Prostate gland (tissue), 2 donors: ENCODE measurements around the gene IL26.

- PRO-cap: no peak
- RAMPAGE, long total RNA, 2 experiments: no peak in any of the 2 experiments
These were observed 53.8 kb downstream of the CAND1 start for GRCh38 chr12:67322761-67323554.

DNA sequence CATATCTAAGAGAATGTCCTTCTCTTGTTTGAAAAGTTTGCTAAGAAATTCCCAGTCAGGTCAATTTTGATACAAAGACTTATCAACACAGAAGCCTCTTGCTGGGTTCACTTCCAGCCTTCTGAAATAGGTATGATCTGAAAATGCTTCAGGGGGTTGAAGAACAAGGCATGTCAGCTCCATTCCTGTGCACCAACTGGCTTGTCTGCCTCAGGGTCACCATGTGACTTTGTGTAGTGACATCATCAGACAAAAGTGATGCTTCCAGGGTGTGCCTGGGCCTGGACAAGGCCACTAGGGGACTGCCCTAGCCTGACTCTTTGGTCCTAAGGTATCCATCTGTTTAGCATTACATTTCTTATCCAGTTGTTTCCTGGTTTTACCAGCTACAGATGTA lies 155.6 kb downstream of the CAND1 start:
- PRO-cap: no peak
- RAMPAGE, long total RNA, 2 experiments: no peak in any of the 2 experiments

GRCh38 chr12:67434361-67435480 lies 165.6 kb downstream of the CAND1 start:
- PRO-cap: no peak
- RAMPAGE, long total RNA, 2 experiments: no peak in any of the 2 experiments

- PRO-cap: bidirectional peak, plus-strand start at chr12:67648081, minus-strand start at chr12:67647945
- RAMPAGE, long total RNA, 2 experiments: no peak in any of the 2 experiments
These were observed 738 bp upstream of the DYRK2 start for GRCh38 chr12:67647853-67648161.

- PRO-cap: no peak
- RAMPAGE, long total RNA, 2 experiments: no peak in any of the 2 experiments
These were observed 57.3 kb downstream of the DYRK2 start for GRCh38 chr12:67705842-67706237.

DNA sequence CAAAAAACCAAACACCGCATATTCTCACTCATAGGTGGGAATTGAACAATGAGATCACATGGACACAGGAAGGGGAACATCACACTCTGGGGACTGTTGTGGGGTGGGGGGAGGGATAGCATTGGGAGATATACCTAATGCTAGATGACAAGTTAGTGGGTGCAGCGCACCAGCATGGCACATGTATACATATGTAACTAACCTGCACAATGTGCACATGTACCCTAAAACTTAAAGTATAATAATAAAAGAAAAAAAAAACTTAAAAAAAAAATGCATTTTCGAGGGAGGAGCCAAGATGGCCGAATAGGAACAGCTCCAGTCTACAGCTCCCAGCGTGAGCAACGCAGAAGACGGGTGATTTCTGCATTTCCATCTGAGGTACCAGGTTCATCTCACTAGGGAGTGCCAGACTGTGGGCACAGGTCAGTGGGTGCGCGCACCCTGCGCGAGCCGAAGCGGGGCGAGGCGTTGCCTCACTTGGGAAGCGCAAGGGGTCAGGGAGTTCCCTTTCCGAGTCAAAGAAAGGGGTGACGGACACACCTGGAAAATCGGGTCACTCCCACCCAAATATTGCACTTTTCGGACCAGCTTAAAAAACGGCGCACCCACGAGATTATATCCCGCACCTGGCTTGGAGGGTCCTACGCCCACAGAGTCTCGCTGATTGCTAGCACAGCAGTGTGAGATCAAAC lies 251.5 kb downstream of the DYRK2 start:
- PRO-cap: no peak
- RAMPAGE, long total RNA, 2 experiments: no peak in any of the 2 experiments

- PRO-cap: no peak
- RAMPAGE, long total RNA, 2 experiments: no peak in any of the 2 experiments
These were observed 170.3 kb downstream of the IFNG start for GRCh38 chr12:67989207-67989749.

DNA sequence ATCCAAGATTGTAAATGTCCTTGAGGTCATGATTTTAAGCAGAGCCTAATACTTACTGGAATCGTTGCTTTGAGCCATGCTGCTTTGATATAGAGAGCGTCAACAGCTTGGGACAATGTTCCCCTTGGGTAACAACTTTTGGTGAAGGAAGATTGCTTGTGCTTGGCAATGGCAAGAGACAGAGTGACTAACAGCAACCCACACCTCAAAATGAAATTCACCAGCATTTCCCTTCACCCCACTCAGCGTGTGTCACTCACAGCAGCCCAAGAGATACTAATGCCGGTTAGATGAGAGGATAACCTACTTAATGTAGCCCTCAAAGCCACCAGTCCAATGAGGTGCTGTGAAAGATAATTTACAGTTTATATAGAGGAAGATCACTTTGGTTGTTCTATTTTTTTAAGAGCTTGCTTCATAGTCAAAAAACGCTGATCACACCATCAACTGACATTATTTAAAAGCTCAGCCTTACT lies at the start of gene IL26:
Gene IL26 (minus strand): TSS at position 281 of the 476 bp plus-strand sequence.
- PRO-cap: no peak
- RAMPAGE, long total RNA, 2 experiments: no peak in any of the 2 experiments

DNA sequence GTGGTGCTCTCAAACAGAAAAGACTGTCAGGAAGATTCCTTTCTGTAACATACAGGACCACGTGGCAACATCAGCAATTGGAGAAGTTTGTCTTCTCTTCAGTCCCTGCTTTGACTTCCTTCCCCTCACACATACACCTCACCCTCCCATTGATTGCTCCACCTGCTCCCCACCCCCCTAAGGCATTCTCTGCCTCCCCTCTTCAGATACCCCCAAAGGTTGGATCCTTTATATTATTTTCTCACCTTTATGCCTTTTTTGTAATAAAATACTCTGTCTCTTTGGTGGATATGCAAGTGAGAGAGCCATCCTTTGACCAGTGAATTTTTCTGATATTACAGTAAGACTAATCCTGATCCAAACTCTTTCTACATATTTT lies 36.3 kb upstream of the MDM1 start:
- PRO-cap: no peak
- RAMPAGE, long total RNA, 2 experiments: no peak in any of the 2 experiments

DNA sequence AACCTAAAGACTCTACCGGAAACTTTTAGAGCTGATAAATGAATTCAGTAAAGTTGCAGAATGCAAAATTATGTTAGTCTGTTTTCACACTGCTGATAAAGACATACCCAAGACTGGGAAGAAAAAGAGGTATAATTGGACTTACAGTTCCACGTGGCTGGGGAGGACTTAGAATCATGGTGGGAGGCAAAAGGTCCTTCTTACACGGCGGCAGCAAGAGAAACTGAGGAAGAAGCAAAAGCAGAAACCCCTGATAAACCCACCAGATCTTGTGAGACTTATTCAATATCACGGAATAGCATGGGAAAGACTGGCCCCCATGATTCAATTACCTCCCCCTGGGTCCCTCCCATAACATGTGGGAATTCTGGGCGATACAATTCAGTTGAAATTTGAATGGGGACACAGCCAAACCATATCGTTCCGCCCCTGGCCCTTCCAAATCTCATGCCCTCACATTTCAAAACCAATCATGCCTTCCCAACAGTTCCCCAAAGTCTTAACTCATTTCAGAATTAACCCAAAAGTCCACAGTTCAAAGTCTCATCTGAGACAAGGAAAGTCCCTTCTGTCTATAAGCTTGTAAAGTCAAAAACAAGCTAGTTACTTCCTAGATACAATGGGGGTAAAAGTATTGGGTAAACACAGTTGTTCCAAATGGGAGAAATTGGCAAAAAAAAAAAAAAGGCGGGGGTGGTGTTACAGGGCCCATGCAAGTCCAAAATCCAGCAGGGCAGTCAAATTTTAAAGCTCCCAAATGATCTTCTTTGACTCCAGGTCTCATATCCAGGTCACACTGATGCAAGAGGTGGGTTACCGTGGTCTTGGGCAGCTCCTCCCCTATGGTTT lies 110.0 kb upstream of the MDM1 start:
- PRO-cap: no peak
- RAMPAGE, long total RNA, 2 experiments: no peak in any of the 2 experiments

DNA sequence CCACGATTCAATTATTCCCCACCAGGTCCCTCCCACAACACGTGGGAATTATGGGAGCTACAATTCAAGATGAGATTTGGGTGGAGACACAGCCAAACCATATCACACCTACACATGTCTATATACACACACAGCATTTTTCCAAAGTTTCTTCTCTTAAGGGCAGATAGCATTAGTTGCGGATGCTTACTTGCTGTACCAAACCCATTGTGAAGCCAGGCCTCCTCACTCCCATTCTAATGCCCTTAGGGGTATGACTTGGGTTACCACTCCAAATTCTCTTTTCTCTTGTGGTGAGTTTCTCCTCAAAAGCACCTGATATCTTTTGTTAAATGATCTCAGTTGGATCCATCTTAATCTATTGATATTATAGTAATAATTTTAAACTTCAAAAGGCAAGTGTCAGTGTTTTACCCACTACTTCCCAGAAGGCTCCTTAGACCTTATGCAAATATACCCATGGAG lies 104.0 kb upstream of the RAP1B start:
- PRO-cap: no peak
- RAMPAGE, long total RNA, 2 experiments: no peak in any of the 2 experiments

DNA sequence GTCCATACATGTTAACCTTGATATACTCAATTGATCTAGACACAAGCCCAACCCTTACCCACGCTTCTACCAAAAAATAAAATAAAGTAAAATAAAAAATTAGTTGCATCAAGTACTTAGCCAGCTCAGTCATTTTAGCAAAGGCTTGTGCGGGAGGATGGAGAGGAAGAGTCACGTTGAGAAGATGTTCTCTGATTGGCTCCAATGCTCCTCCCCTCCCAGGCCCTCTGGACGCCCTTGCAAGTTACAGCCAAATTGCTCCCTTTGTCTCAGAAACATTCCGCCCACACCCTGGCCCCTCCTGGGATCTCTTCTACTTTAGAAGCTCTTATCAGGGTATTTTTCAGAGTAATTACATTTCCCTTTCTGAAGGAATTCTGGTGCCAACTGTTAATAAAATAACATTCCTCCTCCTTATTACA lies 72.0 kb upstream of the RAP1B start:
- PRO-cap: no peak
- RAMPAGE, long total RNA, 2 experiments: no peak in any of the 2 experiments

- PRO-cap: no peak
- RAMPAGE, long total RNA, 2 experiments: no peak in any of the 2 experiments
These were observed 50.6 kb upstream of the RAP1B start for GRCh38 chr12:68559879-68560801.

- PRO-cap: no peak
- RAMPAGE, long total RNA, 2 experiments: no peak in any of the 2 experiments
These were observed 10.7 kb downstream of the RAP1B start for GRCh38 chr12:68621206-68621962.

GRCh38 chr12:68804256-68805493 lies 3.3 kb upstream of the MDM2 start:
- PRO-cap: no peak
- RAMPAGE, long total RNA, 2 experiments: no peak in any of the 2 experiments

DNA sequence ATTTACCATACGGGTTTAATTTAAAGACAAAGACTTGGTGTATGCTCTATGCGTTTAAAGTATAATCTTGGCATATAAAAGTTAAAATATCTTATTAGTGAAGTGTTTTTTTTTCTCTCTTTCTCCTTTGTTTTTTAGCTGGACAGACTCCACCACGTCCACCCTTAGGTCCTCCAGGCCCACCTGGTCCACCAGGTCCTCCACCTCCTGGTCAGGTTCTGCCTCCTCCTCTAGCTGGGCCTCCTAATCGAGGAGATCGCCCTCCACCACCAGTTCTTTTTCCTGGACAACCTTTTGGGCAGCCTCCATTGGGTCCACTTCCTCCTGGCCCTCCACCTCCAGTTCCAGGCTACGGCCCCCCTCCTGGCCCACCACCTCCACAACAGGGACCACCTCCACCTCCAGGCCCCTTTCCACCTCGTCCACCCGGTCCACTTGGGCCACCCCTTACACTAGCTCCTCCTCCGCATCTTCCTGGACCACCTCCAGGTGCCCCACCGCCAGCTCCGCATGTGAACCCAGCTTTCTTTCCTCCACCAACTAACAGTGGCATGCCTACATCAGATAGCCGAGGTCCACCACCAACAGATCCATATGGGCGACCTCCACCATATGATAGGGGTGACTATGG lies 19.2 kb downstream of the CPSF6 start:
- PRO-cap: no peak
- RAMPAGE, long total RNA, 2 experiments: no peak in any of the 2 experiments

GRCh38 chr12:69262128-69262907 lies 22.9 kb downstream of the CPSF6 start:
- PRO-cap: no peak
- RAMPAGE, long total RNA, 2 experiments: no peak in any of the 2 experiments

DNA sequence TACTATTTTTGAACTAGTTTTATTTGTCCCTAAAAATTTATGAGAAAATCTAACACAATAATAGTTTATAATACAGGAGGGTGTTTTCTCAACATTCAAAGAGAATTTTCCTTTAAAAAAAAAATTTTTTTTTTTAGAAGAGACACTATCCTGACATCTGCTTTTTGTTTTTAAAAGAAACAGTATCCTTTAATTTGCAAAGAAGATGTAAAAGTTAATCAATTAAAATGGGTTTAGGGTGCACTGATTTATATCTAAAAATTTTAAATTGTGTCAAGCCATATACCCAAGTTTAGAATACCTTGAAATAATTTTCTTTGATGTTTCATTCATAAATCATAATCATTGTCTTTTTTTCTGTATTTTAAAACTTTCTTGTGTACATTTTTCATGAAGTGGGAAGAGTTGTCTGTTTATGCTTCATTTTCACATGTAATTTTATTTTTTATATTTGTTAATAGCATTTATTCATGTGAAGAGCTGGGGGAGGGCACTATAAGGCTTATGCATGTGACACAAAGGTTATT lies 23.7 kb downstream of the CPSF6 start:
- PRO-cap: no peak
- RAMPAGE, long total RNA, 2 experiments: no peak in any of the 2 experiments

DNA sequence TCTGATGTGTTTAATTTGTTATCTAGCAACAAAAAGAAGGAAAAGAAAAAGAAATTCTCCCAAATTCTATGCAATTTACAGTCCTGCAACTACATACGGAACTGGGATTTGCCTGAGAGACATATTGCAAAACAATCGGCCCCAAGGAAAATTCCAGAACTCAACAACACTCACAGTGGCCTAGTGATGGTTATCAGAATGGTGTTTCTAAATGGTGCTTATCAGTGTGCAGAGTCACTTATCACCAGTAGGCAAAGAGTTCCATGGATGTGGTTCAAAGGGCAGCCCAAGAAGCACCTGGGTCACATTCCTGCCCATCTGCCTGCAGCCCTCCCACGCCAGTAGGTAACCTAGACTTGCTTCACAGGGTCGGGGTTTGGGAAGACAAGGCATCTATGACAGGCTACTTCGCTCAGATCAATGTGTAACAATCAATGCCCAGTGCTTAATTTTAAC lies 53.9 kb upstream of the FRS2 start:
- PRO-cap: no peak
- RAMPAGE, long total RNA, 2 experiments: no peak in any of the 2 experiments

DNA sequence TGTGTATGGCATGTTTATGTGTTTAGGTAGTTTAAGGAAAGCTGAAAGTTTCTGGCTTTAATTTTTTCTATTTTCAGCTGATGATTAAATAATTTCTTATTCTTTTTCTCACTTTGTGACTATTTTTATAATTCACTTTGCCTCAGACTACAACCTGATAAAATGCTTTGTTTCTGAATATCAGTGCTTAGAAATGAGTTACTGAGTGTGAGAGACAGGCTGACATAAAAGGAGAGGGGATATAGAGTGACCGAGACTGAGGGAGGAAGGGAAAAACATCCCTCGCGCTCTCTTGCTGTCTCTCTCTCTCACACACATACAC lies 45.0 kb downstream of the FRS2 start:
- PRO-cap: no peak
- RAMPAGE, long total RNA, 2 experiments: start-site peak on the plus strand in 1 of 2 experiments, centred at position 251 of the sequence, 5 reads per replicate